Glomerular endothelial cell (primary cell): ENCODE measurements around a stretch of chr4.

DNA sequence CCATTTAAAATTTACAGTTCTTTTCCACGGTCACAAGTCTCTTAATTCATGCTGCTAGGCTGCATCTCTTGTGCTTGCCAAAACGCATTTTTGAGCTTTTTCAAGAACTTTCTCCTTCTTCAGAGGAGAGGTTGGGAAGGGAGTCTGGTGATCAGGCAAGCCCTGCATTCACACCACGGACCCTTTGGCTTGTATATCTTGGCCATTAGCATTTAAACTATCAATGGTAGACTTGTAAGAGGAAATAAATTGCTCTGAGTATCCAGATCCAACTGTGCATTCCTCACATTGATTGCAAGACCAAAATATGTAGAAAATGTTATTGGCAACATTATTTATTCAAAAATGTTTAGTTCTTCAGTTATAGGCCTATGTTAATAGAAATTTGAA is 144.8 kb downstream of the CBR4 start:
- RAMPAGE, long total RNA = no peak

- RAMPAGE, long total RNA = no peak
These were observed 111.7 kb downstream of the CBR4 start for GRCh38 chr4:168898278-168898916.

DNA sequence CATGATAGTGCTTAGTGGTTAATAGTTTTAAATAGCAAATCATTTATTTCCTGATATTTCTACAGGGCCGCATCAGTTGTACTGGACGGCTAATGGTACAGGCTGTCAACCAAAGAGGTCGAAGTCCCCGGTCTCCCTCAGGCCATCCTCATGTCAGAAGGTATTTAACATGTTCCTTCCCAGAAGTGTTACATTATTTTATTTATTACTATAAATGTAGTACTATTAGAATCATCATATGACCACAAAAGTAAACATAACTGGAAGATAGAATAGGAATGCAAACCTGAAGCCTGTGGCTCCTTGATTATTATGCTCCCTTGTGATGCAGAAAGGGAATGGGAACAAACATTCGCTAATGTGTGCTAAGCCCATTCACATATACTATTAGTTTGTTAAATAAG is 96.2 kb downstream of the CBR4 start:
- RAMPAGE, long total RNA = no peak

GRCh38 chr4:169006488-169007117 is 3.5 kb downstream of the CBR4 start:
- RAMPAGE, long total RNA = no peak

- RAMPAGE, long total RNA = no peak
These were observed 52.5 kb upstream of the CBR4 start for GRCh38 chr4:169062509-169063070.

DNA sequence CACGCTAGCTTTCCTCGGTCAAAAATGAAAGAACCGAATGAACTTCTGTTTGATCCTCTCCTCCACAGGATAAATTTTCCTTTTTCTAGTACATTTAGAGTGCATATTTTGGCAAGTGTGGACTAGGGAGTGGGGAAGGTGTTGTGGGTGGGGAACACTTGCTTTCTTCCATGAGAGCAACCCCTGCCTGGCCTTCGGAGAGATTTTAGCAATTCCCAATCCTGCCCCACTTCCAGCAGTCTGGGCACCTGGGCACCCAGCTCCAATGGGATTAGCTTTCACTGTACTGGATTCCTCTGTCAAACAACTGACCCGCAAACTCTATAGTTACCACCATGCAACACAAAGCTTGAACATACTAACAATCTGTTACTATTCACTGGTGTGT is 50.4 kb downstream of the SH3RF1 start:
- RAMPAGE, long total RNA = no peak

DNA sequence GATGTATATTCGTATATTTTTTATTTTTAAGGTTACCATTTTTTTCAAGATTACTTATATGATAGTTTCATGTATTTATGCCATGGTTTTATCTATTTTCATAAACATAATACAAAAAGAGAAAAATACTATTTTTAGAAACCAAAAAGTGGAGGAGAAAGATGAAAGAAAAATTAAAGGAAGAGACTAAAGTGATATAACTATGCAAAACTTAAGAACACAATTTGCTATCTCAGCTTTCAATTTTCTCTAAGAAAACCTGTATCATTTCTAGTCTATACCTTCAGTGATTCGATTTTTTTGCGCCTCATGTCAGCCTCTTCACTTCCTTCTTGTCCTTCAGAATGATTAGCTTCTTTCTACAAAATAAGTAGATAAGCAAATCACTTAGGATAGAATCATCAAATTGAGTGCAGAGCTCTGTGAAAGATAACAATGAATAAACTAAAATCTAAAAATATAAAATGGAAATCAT is 104.9 kb downstream of the NEK1 start:
- RAMPAGE, long total RNA = no peak

DNA sequence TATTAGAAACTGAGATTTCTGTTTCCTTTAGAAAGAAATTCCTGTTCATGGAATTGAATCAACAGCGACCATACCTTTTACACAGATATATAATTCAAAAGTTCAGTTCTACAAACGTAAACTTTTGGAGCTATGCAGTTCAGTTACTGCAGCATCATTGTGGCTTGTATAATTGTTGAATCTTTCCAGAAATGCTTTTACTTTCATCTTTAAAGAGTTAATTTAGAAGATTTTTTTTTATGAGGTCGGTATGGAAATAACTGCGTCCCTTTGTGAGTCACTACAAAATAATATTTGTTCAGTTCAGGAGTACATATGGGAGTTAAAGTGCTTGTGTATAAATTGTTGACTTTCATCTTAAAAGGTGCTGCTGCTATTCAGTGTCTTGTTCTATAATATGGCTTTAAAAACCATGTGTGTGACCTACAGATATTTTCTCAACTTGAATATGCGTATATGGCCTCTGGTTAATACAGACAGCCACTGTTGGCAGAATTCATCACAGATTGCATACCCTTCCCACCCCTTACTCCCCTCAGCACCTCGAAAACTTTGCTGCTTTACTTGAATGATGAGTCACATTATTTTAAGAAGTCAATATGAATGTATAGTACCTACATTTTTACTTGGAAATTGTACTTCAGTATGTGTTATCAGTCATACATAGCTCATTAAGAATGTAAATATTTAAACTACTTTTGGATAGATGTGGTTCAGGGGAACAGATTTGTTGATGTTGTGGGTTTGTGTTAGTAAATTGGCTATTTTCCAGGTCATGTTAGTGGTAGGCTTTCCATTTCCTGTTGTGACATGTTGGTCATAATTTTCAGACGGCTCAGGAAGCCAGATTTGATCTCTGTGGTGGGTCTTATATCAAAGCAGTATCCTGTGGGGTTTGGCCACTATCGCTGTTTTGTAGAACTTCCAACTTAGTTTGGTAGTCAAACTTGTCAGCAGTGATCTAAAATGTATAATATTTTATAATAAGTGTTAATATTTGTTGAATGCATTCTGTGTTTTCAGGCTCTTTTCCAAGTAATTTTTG is 1.5 kb downstream of the CLCN3 start:
- RAMPAGE, long total RNA = no peak

DNA sequence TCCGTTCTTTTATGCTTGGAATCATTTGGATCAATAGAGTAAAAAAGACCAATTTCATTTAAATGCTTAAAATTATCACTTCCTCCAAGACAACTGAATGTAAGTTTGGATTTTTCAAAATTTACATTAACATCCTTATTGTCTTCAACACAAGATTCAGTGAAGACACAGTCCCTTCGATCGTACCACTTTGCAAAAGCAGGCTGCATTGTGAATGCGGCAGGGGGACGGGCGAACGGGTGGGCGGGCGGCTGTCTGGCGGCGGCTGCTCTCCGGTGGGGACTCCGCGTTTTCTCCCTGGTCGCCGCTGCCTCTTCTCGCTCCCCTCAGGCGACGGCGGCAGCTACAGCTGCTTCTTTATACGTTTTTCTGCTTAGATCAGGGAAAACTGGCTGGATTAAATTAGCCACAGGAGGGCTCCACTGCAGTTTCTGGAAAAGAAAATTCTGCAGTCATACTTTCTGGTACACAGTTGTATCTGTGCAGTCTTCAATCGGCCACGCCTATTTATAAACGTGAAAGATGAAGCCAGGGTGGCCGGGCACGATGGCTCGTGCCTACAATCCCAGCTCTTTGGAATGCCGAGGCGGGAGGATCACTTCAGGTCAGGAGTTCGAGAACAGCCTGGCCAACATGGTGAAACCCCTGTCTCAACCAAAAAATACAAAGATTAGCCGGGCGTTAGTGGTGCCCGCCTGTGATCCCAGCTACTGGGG is 33.9 kb upstream of the HPF1 start:
- RAMPAGE, long total RNA = no peak

DNA sequence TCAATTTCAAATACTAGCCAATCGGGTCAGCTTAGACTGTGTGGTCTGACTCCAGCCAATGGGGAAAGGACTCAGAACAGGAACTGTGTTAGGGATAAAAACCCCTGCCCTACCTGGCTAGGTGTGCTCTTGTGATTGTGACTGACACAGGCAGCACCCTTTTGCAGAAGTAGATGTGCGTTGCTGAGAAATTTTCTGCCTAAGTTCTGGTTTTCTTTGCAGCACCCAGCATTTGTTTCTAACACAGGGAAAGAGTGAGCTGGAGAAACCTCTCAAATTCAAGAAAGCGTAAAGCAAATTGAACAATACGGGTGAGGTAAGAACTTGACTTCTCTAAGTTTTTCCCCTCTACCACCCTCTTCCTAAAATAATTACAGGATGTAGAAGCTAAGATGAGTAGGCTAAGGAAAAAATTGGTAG is 136.7 kb upstream of the AADAT start:
- RAMPAGE, long total RNA = no peak

DNA sequence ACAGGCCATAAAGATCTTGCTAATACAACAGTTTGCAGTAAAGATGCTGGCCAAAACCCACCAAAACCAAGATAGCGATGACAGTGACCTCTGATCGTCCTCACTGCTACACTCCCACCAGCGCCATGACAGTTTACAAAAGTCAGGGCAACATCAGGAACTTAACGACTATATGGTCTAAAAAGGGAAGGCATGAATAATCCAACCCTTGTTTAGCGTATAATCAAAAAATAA is 792.4 kb upstream of the GALNTL6 start:
- RAMPAGE, long total RNA = no peak

- RAMPAGE, long total RNA = no peak
These were observed 2.4 kb downstream of the HMGB2 start for GRCh38 chr4:173331412-173332581.

DNA sequence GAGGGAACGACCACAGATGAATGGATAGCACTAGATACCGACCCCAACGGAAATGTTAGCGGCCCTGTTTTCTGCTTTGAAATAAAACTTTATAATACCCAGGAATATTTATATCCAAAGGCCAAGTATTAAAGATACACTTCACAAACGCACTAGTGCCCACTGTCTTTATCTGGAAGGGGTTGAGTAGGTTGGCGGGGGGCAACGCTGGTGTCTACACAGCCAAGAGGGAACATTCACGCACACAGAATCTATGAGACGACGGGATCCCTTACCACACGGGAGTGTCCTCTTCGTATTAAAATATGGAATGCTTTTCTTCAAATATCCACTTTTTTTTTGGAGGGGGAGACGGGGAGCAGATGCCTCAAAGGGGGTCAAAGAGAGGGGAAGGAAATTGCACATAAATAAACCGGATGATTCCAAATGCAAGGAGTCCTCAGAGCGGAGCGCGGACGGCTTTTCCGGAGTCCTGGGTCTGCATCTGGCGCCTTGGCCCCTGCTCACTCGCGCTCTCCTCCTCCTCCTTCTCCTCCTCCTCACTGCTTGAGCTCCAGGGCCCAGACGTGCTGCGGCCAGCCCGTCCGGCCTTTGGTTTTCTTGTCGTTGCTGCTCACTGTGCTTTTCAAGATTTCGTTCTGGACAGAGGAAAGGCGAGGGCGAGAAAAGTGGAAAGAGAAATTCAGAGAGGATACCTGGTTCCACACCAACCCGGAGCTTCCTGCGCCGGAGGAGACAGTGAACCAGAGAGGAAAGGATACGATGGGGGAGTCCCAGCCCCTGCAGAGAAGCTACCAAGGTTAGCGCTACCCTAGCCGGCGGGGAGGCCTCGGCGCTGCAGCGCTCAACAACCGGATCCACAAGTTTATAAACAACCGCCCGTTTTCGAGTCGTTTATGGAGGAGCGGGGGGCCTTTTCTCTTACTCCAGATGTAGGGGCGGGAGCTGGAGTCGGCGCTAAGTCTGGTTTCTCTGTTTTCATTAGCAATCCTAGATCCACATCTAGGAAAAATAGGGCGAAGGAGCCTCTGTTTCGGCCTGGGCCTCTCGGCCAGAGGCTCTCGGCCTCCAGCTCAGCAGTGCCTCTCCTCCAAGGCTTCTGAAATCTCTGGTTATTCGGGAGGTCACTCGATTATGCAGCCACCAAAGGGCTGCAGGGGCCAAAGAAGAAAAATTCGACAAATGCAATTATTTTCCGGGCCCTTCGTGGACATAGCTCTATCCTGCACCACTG is 2.9 kb downstream of the HAND2 start:
- RAMPAGE, long total RNA = no peak

DNA sequence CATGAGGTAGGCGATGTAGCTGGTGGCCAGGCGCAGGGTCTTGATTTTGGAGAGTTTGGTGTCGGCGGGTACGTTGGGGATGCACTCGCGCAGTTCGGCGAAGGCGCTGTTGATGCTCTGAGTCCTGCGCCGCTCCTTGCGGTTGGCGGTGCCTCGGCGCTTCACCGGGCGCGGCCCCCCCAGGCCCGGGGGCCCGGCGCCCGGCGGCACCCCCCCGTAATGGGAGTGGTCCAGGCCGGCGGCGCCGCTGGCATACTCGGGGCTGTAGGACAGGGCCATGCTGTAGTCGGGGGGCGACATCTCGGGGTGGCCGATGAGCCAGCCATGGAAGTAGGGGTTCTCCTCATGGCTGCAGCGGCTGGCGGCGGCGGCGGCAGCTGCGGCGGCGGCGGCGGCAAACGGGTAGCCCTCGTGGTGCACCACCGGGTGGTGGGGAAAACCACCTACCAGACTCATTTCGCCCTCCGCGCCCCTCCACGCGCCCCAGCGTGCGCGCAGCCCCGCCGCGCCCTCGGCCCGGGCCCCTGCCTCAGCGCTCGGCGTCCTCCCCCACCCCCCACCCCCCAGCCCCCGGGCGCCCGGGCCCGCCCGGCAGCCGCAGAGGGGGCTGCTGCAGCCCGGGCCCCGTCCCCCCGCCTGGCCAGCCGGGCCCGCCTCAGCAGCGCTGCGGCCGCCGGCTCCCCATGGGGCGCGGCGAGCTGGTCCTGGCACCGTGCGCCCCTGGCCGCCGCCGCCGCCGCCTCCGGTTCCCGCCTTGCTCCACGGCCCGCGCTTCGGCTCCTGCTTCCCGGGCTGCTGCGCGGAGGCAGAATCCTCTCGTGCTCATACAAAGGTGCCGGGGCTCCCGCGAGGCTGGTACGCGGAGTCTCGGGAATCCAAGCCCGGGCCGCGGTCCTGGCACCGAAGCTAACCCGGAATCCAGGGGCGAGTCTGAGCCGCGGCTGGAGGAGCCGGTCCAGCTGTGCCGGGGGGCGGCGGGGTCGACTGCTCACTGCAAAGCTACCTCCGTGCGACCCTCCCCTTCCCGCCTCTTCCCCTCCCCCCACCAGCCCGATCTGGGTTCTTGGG is 861 bp downstream of the HAND2 start:
- RAMPAGE, long total RNA = no peak

DNA sequence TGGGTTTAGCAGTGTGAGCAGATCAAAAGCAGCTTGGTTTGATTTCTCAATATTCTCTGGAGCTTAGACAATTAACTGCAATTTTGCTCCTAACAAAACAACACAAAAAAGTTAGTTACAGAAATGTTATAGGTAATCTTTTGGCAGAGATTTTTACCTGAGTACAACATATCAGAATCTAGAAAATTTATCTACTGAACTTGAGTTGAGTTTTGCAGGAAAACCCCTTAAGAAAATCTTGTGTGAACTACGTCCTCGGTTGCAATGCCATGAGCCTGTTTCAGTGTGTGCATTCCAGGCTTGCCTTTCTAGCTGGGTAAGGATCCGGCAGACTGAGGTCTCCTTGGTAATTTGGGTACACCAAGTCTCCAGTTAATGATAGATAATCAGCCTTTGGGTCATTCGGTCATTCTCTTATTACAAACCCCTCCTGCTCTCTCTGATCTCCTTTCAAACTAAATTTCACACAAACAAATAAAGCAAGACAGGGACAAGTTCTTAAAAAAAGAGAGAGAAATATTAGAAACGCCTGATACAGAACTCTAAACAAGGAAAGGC is 5.9 kb upstream of the HAND2 start:
- RAMPAGE, long total RNA = no peak

- RAMPAGE, long total RNA = no peak
These were observed 54.4 kb upstream of the HAND2 start for GRCh38 chr4:173584249-173584923.

DNA sequence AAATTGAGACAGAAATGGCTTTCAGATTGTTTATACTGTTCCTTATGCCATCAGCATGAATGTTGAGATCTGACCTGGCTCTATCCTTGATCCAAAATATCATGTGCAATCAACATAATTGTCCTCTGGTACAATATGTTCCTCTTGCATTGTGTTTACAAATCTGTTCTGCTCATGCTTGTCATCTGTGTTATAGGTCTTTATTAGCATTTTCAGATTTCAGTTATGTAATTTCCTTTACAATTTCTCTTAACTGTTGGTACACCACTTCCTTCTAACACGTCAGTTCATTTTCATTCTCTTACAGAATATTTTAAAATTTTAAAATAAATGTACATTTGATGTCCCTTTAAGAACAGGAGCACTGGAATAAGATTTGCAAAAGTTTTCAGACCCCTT is 1.6 kb downstream of the HPGD start:
- RAMPAGE, long total RNA = no peak

DNA sequence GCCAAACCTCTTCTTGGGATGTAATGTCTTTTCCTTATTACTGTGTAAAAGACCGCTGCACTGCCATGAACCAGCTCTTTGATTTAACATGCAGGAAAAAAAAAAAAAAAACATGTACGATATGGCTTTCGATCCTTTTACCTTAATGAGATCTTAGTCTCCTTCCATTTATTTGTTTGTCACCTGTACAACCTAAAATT is 348.7 kb downstream of the ADAM29 start:
- RAMPAGE, long total RNA = no peak

- RAMPAGE, long total RNA = no peak
These were observed 66.5 kb upstream of the WDR17 start for GRCh38 chr4:175998851-175999749.

DNA sequence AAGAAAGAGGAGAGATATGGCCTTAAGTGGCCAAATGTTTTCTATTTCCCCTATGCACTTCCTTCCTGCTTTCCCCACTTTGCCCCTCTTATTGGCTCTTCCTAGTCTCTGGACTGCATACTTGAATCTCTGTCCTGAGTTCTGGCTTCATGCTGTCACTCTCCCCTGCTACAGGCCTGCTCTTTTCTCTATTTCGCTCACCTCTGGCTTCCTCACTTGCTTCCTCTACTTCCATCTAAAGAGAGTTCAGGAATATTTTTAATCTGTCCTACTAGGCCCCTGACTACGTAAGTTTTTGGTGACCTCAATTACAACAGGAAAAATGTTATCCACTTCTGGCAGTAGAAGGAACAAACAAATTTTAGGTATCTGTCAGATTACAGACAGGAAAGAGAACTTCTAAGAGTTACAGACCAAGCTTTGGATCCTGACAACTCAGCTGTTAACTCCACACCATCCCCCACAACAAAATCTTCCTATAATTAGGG is 65.7 kb upstream of the WDR17 start:
- RAMPAGE, long total RNA = no peak